ENCODE measurements around a stretch of chr3.

GRCh38 chr3:156534905-156535627 lies 19.9 kb downstream of the SSR3 start:
- PRO-cap: no peak

GRCh38 chr3:156680992-156681632 lies 6.7 kb downstream of the TIPARP start:
- PRO-cap: no peak

DNA sequence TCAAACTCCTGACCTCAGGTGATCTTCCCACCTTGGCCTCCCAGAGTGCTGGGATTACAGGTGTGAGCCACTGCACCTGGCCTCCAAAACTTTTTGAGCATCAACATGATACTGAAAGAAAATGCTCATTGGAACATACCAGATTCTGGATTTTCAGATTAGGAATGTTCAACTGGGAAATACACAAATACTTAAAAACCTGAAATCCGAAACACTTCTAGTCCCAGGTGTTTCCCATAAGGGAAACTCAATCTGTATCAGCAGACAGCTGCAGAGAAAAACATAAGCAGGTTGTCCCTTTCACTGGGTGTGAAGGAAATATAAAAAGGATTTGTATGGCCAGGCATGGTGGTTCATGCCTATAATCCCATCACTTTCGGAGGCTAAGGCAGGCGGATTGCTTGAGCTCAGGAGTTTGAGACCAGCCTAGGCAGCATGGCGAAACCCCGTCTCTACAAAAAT lies 32.9 kb downstream of the TIPARP start:
- PRO-cap: no peak

GRCh38 chr3:156809784-156810621 lies 16.1 kb upstream of the LEKR1 start:
- PRO-cap: no peak

- PRO-cap: bidirectional peak, plus-strand start at chr3:156978902, minus-strand start at chr3:156978789
Observed at GRCh38 chr3:156978390-156979161, 152.4 kb downstream of the LEKR1 start.

DNA sequence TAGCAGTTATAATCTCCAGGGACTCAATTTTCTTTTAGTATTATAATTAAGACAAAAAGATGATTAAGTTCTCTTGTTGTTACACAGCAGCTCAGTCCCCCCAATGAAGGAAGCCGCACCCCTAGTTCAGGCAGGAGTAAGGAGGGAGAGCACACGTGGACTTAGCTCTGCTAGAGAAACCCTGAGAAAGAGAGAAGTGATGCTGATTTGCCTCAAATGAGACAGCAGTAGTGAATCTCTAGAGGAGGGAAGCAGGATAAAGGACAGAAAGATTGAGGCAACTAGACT lies 130.5 kb downstream of the CCNL1 start:
- PRO-cap: unidirectional peak, plus-strand start at position 133 of the sequence

DNA sequence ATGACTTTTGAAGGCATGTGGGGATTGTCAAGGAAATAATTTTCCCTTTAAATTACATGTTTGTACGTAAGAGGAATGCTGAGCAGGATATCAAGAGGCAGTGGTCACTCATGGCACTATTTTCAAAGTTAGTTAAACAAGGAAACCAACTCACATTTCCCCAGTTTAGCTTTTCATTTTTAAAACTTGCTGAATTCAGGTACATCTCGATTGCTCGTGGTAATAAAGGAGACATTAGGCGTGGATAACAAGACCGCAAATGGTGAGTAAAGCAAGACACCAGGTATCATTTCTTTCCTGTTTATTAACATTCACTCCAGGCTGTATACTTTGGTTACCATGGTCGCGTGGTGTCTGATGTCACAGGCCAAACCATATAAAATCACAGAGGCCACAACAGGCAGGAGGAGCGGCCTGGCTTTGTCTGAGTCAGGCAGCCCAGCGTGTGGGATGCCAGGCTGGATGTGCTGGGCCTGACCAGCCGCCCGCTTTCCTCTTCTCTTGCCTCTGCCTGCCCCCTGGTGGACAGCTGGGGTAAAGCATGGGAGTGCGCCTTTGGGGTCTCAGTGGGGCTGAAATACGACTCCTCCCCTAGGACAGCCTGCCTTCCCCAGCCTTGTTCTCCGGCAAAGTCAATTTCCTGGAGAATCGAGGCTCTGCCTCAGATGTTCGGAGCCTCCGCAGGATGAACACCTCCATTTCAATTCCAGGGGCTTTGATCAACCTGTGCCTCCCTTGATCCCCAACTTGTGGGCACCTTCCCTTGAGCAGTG lies 78.4 kb downstream of the CCNL1 start:
- PRO-cap: no peak

DNA sequence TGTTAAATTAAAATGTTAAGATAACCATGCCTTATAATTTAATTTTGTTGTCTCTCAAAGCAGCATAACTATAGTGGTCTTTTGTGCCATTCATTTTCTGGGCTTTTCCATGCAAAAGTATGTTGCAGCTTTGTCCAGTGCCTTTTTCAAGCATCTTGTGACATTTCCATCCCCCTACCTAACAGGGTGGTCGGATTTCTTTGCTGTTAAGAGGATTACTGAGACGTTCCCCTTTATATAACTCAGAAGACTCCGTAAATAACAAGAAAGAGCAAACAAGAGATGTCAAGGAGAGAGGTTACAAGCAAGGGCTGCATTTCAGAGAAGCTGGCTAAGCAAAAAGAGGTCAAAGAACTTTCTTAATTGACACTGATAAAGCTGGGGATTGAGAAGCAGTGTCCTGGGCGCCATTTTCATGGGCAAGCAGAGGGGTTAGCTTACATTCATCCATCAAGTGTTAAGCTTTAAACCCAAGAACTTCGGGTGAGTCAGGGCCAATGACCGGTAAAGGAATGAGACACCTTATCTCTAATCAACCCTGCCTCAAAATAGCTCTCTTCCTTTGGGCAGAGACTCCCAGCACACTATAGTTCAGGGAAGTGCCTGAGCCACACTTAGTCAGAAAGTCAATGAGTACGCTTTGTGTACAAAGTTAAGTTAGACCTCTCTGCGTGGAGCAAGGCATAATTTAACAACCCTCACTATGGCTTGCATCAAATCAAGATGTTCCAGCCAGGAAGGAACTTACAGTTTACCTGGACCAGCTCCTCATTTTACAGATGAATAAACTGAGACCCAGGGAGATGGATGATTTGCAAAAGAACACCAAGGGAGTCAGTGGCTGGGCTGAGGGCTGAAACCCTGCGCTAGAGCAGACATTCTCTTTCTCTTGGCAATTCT lies 44.8 kb downstream of the CCNL1 start:
- PRO-cap: no peak

DNA sequence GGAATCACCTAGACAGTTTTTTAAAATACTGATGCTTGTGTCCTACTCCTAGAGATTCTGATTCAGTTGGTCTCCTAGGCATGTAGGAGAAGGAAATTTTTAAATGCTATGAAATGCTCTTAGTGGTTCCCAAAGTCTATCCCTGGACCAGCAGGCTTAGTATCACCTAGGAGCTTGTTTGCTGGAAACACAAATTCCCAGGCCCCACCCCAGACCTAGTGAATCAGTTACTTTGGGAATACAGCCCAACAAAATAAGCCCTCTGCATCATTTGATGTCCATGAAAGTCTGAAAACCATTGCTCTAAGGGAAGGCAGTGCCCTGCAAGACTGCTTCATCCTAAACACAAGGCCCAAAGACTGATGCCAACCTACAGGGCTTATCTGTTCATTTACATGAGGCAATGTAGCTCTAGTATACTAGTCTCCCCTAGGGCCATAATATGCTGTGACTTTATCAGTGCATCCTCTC lies 36.3 kb downstream of the CCNL1 start:
- PRO-cap: no peak

DNA sequence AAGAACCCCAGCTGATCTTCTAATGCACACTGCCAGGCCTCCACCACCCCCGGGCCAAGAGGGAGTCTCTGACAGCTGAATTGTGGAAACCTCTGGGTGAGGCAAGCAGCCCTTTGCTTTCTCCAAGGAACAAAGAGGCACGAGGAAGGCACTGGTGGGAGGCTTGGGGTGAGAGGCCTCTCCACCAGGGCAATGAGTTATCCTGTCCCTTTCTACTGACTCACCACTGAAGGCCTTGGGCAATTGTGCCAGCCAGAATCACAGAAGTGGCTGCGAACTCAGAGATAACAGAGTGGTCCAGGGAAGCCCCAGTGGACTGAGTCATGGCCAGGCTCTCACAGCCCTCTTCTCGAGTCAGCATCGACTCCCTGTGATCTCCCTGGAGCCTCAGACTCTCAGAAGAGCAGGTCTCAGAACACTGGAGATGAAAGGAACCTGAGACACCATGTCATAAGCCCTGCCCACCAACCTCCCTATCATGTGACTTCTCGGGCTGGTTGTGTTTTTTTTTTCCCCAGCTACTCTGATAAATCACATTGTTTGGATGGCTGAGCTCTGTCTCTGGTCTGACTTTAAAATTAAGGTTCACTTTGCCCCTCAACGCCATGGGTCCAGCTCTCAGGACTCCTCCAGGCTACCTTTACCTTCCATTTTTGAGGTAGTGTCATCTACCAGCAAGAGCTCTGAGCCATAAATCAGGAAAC lies 31.6 kb downstream of the CCNL1 start:
- PRO-cap: bidirectional peak, plus-strand start at position 536 of the sequence, minus-strand start at position 397 of the sequence

DNA sequence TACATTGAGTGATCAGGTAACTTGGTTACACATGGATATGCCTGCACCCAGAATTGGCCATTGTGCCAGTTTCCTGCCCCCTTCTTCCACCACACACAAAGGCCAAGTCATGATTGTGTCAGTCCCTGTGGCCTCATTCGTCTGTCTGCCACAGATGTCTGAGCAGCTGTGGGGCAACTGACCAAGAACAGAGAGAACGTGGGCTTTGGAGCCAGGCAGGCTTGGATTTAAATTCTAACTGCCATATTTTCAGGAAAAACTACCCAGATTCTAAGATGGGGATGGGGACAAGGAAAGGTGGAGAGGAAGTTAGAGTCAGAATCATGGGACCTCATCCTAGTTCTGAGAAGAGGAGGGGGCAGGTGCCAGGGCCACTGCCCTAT lies 27.0 kb downstream of the CCNL1 start:
- PRO-cap: no peak

DNA sequence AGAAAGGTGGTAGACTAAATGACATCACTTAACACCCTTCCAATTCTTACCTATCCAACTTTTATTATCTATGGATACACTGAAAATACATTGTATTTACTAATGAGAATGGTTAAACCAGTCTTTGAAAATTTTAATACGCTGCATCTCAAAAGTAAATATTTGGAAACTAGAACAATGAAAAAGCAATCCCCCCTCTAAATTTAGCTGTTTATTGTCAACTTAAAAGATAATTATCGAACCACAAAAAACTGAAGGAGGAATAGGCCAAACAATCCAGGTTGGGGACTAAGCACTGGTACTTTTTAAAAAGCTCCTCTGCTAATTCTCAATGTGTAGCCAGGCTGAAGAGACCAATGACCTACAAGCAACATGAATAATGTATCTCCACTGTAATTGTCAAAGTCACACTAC lies 3.6 kb downstream of the CCNL1 start:
- PRO-cap: no peak

GRCh38 chr3:157174575-157175644 lies 15.0 kb upstream of the CCNL1 start:
- PRO-cap: bidirectional peak, plus-strand start at chr3:157175163, minus-strand start at chr3:157174869; bidirectional peak, plus-strand start at chr3:157175223, minus-strand start at chr3:157175198

DNA sequence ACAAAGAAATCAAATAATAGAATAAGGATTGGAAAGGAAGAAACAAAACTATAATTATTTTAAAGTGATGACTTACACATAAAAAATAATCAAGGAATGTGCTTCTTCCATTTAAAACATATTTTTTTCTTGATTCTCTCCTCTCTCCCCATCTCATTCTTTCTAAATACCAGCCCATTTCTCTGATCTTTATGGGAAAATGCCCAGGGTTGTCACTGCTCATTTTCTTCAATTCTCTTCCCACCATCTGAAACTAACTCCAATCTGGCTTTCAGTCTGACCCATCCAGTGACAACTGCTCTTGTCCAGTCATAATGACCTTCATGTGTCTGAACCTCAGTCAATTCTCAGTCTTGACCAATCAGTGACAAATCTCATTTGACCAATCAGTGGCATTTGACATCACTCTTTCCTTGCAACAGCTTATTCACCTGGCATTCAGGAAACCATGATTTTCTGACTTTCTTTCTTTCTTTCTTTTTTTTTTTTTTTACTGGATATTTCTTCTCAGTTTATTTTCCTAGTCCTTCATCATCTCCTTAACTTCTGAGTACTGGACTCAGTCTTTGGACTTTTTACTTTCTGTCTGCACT lies 15.1 kb downstream of the VEPH1 start:
- PRO-cap: no peak

DNA sequence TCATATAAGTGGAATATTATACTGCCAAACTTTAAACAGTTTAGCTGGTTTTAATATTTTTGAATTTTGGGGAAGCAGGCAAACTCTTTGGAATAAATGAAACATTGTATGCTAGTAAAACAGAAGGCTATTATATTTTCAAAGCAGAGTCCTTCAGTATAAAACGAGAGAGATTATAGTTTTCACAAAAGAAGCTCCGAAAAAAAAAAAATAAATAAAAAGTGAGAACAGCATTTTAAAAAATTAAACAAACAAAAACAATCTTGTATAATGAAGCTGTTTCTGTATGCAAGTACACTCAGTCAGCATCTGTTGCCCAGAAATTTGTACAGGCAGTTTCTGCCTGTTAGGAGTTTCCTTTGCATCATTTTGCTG lies 287.2 kb downstream of the SHOX2 start:
- PRO-cap: no peak

DNA sequence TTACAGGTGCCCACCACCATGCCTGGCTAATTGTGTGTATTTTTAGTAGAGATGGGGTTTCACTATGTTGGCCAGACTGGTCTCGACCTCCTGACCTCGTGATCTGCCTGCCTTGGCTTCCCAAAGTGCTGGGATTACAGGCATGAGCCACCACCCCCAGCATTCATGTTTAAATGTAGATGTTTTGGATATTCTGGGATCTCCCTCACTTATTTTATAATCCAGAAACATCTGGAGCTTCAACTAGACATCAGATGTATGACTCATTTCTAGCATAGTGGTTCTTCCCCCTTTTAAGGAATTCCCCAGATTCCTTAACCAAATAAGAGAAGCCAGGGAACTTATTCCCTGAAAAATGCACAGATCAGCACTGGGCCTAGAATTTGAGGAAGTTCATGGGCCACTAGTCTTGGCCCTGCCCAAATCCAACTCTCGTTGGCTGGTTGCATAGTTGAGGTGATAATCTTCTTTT lies 20.5 kb downstream of the RARRES1 start:
- PRO-cap: no peak

GRCh38 chr3:158716890-158717610 lies 15.2 kb downstream of the RARRES1 start:
- PRO-cap: no peak

- PRO-cap: no peak
Observed at GRCh38 chr3:159560218-159560747, 287.2 kb downstream of the IQCJ-SCHIP1 start.

DNA sequence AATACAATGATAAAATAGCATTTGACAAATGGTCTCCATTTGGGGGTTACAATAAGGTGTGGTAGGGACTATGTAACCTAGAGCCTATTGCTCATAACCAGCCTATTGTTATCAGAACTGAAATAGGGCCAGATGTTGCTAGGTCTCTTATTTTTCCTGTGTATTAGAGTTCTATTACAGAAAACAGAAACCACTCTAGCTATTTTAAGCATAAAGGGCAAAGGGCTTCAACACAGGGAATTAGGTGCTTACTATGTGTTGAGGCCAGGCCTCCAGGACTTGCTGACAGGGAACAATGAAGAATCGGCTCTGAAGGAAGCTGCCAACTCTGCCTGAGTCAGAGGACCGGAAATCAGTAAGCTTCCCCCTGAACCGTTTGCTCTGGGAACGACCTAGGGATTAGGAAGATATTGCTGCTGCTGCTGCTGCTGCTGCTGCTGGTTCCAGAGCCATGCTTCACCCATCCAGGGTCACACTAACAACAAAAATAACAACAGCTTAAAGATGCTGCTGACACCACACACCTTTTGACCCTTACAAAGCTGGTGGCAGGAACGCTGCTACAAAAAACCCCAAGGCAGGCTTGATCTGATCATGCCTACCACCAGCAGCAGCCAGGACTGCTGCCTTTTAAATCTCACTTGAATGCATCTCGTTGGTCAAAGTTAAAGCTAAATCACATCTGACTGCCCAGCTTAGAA lies 438.6 kb downstream of the IQCJ-SCHIP1 start:
- PRO-cap: no peak

DNA sequence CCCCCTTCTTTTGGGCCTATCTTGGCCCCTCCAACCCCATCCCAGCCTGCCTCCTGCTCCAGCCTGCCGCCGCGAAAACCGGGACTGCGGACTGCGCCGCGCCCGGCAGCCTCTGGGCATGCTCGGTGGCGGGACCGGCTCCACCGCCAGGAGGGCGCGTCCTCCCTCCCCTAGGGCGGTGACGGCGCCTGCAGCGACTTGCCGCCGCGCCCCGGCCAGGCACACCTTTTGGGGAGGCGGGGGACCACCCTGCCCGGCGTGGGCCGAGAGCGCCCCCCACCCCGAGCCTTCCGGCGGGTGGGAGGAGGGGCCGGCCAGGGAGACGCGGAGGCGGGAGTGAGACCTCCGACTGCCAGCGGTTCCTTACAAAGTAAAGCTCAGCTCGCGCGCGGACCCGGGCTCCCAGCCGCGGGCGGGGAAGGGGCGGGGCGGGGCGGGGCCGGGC lies 461.7 kb upstream of the C3orf80 start:
- PRO-cap: bidirectional peak, plus-strand start outside the sequence, minus-strand start at position 365 of the sequence

All from pulmonary lymph node (tissue), 1 donor.